Endothelial cell of umbilical vein (primary cell): ENCODE measurements around the gene GPR183.

GRCh38 chr13:97434268-97435427, 679 bp downstream of the RAP2A start:
- PRO-cap, result bidirectional peak, plus-strand start at chr13:97434430, minus-strand start at chr13:97434349; bidirectional peak, plus-strand start at chr13:97434771, minus-strand start at chr13:97434716; unidirectional peak, minus-strand start at chr13:97434946
CAGE:
- cytosol, long polyA minus RNA, result no peak
- cytosol, long polyA plus RNA, result start-site peak on the plus strand at chr13:97434053-97434698, 110 and 140 reads in 2 replicates
- long polyA plus RNA, result start-site peak on the plus strand at chr13:97434404-97434699, 6 and 9 reads in 2 replicates
- nucleus, long polyA minus RNA, result start-site peak on the plus strand at chr13:97435069-97435085, 53 reads
- nucleus, long polyA plus RNA, result no peak

DNA sequence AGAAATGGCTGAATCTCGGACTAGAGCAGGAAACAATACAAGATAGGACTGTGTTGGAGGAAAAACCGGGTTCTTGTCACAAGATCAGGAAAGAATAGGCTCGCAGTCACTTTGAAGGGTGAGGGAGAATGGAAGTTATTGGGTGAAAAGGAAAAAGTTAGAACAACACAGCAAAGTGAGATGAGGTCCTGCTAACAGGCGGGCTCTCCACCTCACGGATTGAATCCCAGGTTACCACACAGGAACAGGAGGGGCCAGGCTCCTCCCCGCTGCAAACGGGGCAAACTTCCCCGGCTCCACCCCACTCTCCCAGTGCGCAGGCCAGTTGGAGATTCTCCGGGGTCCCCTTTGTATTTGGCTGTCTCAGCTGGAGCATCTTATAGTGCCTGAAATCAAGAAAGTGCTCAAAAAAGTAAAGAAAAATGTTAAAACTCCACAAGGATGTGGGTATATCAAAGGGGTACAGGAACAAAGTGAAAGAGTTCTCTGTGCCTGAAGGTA, 78.3 kb upstream of the IPO5 start:
- PRO-cap, result no peak
CAGE:
- cytosol, long polyA minus RNA, result no peak
- cytosol, long polyA plus RNA, result no peak
- long polyA plus RNA, result no peak
- nucleus, long polyA minus RNA, result no peak
- nucleus, long polyA plus RNA, result no peak

DNA sequence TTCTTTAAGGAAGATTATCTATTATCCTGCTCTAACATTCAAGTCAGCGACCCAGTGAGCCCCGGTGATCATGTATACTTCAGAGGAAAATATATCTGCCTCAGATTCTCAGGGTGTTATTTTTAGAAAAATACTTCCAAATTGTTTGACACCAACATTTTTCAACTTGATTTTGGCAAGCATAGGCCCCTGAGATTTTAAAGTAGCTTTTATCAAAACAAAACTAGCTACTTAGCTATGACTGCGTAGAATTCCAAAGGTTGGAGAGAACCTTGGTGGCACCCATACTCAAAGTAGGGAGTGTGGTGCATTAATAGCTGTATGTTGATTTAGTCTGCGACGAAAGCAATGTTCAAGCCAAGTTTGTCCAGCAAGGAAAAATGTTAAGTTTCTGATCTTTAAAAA, 75.7 kb upstream of the RNF113B start:
- PRO-cap, result no peak
CAGE:
- cytosol, long polyA minus RNA, result no peak
- cytosol, long polyA plus RNA, result no peak
- long polyA plus RNA, result no peak
- nucleus, long polyA minus RNA, result no peak
- nucleus, long polyA plus RNA, result no peak

GRCh38 chr13:98273866-98274561, 96.9 kb upstream of the RNF113B start:
- PRO-cap, result no peak
CAGE:
- cytosol, long polyA minus RNA, result no peak
- cytosol, long polyA plus RNA, result no peak
- long polyA plus RNA, result no peak
- nucleus, long polyA minus RNA, result no peak
- nucleus, long polyA plus RNA, result no peak

DNA sequence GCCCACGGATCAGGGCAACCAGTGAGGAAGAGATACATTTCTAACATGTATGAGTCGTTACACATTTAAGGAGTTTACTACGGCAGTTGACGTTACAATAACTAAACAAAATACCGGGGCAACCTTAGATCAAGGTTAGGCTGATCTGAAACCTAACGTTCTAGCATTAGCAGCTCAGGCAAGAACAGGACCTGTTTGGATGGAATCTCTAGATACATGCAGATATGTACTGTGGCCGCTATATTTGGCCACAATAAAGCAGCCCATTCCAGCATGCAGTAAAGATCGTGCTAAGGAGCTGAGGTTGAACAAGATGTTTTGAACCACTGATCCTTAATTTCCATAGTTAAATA, 60.2 kb downstream of the STK24 start:
- PRO-cap, result no peak
CAGE:
- cytosol, long polyA minus RNA, result no peak
- cytosol, long polyA plus RNA, result no peak
- long polyA plus RNA, result no peak
- nucleus, long polyA minus RNA, result no peak
- nucleus, long polyA plus RNA, result no peak

DNA sequence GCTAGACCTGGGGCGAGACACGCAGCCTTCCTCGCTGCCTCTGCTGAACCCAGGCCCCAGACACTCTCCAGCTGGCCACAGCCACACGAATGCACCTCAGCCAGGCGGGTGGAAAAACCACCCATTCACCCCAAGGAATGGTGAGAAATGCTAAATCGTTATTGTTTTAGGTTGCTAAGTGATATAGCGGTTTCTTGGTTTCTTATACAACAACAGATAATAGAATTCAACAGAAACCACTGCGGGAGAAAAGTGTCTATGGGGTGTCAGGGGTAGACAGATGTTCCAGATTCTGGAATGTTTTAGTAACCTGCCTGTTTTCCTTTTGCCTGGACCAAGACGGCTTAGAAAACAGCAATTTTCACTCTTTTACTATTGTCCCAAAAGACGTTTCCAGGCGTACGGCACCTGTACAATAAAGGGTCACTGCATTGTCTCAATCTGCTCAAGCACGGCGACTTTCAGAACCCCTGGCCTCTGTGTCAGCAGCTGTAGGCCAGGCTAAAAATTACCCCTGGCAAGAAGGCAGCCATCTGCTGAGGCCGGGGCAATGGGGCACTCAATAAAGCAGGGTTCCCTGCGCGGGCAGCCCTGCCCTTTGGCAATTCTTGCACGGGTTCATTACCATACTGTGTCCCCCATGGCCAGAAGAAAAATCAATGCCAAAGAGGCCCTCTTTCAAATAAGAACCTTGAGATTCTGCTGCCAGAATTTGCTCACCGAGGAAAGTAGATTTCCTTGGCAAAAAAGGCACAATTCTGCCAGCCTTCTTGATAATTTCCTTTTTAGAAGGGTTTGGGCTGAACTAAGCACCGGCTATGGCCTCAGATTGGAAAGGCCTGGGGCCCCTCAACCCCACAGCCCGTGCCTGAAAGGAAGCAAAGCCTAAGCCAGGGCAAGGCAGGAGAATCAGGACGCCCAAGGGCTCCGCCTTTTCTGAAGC, 52.2 kb downstream of the STK24 start:
- PRO-cap, result no peak
CAGE:
- cytosol, long polyA minus RNA, result no peak
- cytosol, long polyA plus RNA, result no peak
- long polyA plus RNA, result no peak
- nucleus, long polyA minus RNA, result no peak
- nucleus, long polyA plus RNA, result no peak

DNA sequence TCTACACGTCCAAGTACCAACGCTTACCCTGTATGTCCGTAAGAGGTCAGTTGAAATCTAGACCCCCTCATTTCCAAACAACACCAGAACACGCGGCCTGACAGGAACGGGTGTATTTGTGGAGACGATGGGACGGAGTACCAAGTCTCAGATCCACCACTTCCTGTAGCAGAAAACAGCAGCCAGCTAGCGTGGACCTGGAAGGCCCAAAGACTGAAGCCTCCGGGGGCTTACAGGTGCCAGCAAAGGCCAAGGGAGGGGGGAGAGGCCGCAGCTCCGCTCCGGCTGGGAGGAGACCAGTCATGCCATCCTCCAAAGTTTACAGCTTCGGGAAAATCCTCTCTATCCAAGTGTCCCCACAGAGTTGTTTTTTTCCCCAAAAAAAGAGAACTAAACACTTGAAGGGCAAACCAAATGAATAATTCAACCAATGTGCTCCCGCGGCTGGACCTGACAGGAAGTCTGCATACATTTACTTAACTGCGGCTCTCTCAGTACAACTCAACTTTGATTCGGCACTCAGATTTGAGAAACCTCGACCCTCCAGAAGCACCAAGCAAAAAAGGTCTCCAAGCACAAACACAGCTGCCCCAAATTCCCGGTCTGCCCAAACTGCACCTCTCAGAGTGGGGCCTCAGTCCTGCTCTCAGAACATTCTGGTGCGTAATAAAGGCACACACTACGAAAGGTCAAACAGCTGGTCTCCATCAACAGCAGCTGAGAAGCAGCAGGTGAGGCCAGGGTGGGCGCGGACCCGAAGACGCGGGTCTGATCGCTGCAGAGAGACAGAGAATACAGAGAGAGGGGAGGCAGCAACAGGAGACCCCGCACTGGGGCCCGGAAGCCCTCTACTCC, 33.9 kb downstream of the STK24 start:
- PRO-cap, result no peak
CAGE:
- cytosol, long polyA minus RNA, result no peak
- cytosol, long polyA plus RNA, result no peak
- long polyA plus RNA, result no peak
- nucleus, long polyA minus RNA, result no peak
- nucleus, long polyA plus RNA, result no peak

- PRO-cap, result no peak
CAGE:
- cytosol, long polyA minus RNA, result no peak
- cytosol, long polyA plus RNA, result no peak
- long polyA plus RNA, result no peak
- nucleus, long polyA minus RNA, result no peak
- nucleus, long polyA plus RNA, result no peak
Measured at GRCh38 chr13:98557260-98557809, 19.6 kb downstream of the STK24 start.

DNA sequence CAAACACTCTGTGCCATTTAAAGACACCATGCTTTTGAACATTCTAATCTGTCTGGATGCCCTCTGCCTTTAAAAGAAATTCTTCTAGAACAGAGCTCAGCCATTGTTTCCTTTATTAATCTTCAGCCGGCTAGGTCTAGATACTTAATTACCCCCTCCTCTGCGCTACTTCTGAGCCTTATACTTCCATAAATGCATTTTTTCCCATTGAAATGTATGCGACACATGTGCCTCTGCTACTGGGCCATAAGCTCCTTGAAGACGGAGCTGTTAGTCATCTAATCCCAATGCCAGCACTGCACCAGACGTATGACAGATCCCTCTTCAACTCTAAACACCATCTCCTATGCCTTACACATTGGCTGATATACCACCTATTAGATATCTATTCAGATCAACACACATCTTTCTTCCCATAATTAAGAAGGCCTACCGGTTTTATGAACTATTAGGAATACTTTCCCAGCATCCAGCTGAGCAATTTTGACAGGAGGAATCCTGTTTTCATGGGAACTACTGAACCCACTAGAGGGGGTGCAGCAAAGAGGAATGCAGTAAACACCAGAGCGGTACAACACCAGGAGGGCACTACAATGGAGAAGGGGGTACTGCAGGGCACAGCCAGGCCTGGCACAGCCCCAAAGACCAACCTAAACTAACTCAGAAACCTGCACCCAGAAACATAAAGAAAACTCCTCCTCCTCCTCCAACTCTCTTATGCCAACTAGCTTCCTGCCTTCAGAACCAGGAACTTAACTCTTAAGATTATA, 18.9 kb downstream of the STK24 start:
- PRO-cap, result no peak
CAGE:
- cytosol, long polyA minus RNA, result no peak
- cytosol, long polyA plus RNA, result no peak
- long polyA plus RNA, result no peak
- nucleus, long polyA minus RNA, result no peak
- nucleus, long polyA plus RNA, result no peak

GRCh38 chr13:98910185-98911267, 67.3 kb downstream of the DOCK9 start:
- PRO-cap, result bidirectional peak, plus-strand start at chr13:98910656, minus-strand start at chr13:98910544; bidirectional peak, plus-strand start at chr13:98911021, minus-strand start at chr13:98910809
CAGE:
- cytosol, long polyA minus RNA, result no peak
- cytosol, long polyA plus RNA, result no peak
- long polyA plus RNA, result no peak
- nucleus, long polyA minus RNA, result no peak
- nucleus, long polyA plus RNA, result no peak

DNA sequence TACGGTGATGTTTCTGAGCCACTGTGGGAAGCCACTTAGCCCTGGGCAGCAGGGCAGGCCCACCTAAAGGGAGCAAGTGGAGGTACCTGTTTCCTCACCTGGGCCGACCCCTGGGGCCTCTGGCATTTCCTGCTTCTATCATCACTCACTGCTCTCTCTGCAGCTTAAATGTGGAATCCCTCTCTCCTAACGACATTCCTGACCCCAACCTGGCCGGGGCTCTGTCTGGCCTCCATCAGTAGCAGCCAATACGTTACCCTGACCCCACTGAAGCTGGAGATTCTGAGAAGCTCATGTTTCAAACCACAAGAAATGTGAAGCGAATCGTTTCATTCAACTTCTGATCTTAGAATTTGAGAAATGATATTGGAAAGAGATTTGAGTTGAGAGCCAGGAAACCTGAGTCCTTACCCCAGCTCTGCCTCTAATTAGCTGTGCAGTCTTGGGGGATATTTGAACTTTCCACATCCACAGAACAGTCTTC, 39.9 kb downstream of the DOCK9 start:
- PRO-cap, result no peak
CAGE:
- cytosol, long polyA minus RNA, result no peak
- cytosol, long polyA plus RNA, result no peak
- long polyA plus RNA, result no peak
- nucleus, long polyA minus RNA, result no peak
- nucleus, long polyA plus RNA, result no peak

DNA sequence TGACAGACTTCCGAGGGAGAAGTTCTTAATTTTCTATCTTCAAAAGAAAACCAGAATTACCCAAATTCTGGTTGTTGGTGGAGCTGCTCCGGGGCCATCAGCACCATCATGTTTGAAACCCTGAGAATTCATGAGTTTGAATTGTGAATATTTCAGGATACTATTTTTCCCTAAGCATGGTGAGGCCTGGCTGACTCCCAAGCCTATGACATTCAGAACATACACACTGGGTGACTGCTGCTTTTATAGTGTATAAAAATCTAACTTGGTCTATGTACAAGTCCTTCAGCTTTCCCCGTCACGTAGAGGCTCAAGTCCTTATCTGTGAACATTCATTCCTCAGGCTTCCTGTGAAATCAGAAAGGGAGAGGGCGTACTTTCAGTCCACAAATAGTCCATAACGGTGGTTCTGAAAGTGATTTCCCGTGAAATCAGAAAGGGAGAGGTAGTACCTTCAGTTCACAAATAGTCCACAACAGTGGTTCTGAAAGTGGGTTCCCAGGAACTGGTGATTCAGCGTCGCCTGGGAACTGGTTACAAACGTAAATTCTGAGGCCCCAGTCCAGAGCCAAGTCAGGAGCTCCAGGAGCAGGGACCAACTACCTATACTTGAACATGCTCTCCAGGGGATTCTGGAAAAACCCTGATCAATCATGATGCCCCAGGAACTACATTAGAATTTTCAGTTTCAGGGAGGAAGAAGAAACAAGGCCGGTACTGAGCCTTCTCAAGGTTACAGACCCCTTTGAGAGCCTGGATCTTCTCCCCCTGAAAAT, 17.5 kb downstream of the DOCK9 start:
- PRO-cap, result unidirectional peak, minus-strand start at position 219 of the sequence
CAGE:
- cytosol, long polyA minus RNA, result no peak
- cytosol, long polyA plus RNA, result no peak
- long polyA plus RNA, result no peak
- nucleus, long polyA minus RNA, result no peak
- nucleus, long polyA plus RNA, result no peak

DNA sequence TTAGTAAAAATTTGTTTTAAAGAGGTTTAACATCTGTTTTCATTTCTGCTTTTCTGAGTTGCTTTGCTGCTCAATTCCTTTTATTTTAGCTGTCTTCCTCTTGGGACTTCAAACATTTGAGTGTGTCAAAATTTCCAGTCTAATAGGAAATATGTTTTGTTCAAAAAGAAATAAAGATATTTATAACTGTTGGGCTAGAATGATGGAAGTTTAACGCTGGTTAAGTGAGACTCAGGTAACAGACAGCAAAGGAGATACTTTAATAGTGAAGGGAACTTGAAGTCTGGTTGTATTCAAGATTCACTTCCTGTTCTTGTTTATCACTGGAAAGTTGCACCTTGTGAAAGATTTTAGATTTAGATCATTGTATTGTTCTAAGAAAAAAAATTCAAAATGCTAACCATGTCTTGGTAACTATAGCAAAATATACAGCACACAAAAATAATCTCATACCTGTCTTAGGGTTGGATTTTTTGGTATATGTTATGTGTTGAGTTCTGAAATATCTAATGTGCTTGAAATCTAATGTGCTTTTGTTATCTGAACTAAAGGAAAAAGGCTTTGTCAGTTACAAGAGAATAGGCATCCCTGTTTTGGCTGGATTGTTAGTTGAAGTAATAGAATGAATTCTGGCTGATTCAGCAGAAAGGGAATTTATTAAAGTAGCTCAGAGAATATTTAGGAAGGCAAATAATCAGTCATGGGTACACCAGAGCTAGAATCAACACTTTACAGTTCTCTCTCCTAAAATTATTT, 24.4 kb upstream of the GPR18 start:
- PRO-cap, result no peak
CAGE:
- cytosol, long polyA minus RNA, result no peak
- cytosol, long polyA plus RNA, result no peak
- long polyA plus RNA, result no peak
- nucleus, long polyA minus RNA, result no peak
- nucleus, long polyA plus RNA, result no peak

DNA sequence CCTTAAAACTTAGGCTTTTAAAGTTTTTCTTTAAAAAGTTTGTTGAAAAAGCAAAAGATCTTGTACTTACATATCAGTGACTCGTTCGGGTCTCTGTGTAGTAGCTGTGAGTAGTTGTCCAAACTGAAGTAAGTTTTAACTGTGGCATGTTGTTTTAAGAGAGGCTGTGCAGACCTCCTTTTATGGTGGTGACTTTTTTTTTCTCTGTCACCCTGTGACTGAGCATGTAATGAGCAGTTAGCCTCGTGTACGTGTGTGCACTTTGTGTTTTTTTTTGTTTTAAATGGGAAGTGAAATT, at the start of gene GPR183:
Gene GPR183 (minus strand): TSS at position 130 of the 298 bp plus-strand sequence.
- PRO-cap, result no peak
CAGE:
- cytosol, long polyA minus RNA, result no peak
- cytosol, long polyA plus RNA, result no peak
- long polyA plus RNA, result no peak
- nucleus, long polyA minus RNA, result start-site peak on the minus strand centred at position 119 of the sequence, 23 bp wide, 42 reads
- nucleus, long polyA plus RNA, result no peak

DNA sequence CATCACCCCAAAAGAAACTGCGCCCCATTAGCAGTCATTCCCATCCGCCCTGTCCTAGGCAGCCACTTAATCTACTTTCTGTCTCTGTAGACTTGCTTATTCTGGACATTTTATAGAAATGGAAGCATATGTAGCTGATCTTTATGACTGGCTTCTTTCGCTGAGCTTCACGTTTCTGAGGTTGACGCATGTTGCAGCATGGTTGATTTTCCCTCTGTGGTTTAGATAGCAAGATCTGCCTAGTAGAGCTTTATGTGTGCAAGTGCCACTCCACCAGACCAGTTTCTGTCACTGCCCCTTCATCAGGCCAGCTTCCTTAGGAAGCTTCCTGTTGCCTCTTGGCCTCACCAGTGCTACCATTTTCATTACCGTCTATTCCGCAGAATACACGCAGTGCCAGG, 45.1 kb upstream of the GPR183 start:
- PRO-cap, result no peak
CAGE:
- cytosol, long polyA minus RNA, result no peak
- cytosol, long polyA plus RNA, result no peak
- long polyA plus RNA, result no peak
- nucleus, long polyA minus RNA, result no peak
- nucleus, long polyA plus RNA, result no peak

GRCh38 chr13:99355720-99356170, 48.5 kb upstream of the GPR183 start:
- PRO-cap, result no peak
CAGE:
- cytosol, long polyA minus RNA, result no peak
- cytosol, long polyA plus RNA, result no peak
- long polyA plus RNA, result no peak
- nucleus, long polyA minus RNA, result no peak
- nucleus, long polyA plus RNA, result no peak

DNA sequence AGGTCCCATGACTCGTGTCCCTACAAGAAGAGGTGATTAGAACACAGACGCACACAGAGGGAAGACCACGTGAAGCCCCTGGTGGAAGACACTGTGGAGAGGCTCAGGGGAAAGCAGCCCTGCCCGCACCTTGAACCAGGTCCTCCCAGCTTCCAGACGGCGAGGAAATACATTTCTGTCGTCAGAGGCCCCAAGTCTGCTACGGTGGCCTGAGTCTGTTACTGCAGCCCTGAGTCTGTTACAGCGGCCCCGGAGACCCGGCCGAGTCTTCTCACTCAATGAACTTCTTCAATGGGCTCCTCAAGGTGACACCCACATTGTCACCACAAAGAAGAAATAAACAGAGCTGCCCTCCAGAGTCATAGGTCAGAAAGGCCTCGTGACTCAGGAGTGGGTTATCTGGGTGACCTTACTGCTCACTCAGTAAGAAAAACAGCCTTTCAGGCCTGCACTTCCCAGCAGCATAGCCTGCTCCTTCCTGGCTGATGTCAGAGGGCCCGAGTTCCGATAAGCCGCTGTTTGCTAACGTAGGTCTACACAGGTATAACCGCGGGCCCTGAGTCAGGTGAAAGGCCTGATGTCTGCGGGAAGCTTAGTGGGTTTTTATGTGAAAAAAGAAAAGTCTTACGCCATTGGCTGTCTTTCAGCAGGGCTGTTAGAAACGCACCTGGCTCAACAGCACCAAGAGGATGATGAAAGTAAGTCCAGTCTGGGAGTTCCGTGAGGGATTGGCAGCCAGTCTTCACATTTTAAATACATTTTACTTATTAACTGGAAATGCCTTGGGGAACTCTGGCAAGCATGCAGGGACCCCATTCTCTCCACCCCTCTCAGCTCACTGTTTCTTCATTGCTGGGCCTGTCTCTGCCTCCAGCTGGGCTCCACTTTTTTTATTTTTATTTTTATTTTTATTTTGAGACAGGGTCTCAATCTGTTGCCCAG, 66.8 kb upstream of the TM9SF2 start:
- PRO-cap, result no peak
CAGE:
- cytosol, long polyA minus RNA, result no peak
- cytosol, long polyA plus RNA, result no peak
- long polyA plus RNA, result no peak
- nucleus, long polyA minus RNA, result no peak
- nucleus, long polyA plus RNA, result no peak

- PRO-cap, result no peak
CAGE:
- cytosol, long polyA minus RNA, result no peak
- cytosol, long polyA plus RNA, result no peak
- long polyA plus RNA, result no peak
- nucleus, long polyA minus RNA, result no peak
- nucleus, long polyA plus RNA, result no peak
Measured at GRCh38 chr13:99661719-99662212, 55.3 kb downstream of the CLYBL start.

- PRO-cap, result no peak
CAGE:
- cytosol, long polyA minus RNA, result no peak
- cytosol, long polyA plus RNA, result no peak
- long polyA plus RNA, result no peak
- nucleus, long polyA minus RNA, result no peak
- nucleus, long polyA plus RNA, result no peak
Measured at GRCh38 chr13:99751703-99752270, 145.3 kb downstream of the CLYBL start.

DNA sequence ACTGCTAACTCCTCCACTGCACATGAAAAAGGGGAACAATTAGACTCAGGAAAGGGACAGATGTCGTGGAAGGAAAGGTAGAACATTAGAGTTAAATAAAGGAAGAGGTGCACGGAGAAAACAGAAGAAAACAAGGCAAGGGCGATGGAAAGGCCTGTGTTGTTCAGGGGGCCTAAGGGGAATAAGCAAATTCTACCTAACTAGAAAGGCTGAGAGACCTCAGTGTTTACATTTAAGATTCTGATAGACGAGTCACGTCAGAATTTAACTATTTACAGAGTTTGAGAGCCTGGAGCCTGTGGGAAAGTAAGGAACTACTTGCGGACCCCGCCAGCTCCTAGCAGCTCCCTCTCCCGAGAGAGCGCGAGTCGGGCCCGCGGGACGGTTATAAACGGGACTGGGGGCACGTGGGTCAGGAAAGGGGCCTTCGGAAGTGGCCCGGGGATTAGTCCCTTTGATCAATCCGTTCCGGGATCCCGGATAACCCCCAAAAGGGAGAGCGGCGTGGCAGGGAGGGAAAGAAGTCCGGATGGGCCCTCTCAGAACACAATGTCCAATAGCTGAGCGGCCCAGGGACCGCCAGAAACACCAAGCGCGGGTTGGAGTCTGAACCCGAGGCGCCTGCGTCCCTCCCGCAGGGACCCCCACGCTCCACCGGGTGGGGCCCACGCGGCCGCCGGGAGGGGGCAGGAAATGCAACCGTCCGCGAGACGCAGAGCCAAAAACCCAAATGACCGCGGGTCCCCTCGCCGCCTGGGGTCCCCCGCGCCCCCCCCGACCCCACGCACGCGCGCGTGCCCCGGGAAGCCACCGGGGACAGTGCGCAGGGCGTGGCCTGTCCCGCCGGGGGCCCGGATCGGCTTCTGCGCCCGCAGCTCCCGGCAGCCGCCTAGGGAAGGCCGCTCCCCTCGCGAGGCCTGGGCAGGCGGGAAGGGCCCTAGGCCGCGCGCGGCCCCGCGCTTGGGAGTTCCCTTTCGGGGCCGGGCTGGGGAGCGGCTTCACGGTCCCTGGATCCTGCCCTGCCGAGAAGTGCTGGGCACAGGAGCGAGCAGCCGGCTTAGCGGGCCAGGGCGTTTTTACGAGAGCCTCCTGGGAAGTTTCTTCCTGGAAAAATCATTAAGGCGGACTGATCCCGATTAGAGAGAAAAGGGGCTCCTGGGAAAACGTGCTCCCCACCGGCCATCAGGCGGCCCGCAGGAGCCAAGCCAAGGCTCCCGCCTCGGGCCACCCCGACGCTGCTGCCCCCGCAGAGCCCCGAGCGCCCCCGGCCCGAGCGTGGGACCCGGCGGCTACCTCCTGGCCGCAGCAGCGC, 3.4 kb downstream of the ZIC5 start:
- PRO-cap, result no peak
CAGE:
- cytosol, long polyA minus RNA, result no peak
- cytosol, long polyA plus RNA, result no peak
- long polyA plus RNA, result no peak
- nucleus, long polyA minus RNA, result no peak
- nucleus, long polyA plus RNA, result no peak